Islet of Langerhans (tissue), 1 donor: ENCODE measurements around a stretch of chr14.

DNA sequence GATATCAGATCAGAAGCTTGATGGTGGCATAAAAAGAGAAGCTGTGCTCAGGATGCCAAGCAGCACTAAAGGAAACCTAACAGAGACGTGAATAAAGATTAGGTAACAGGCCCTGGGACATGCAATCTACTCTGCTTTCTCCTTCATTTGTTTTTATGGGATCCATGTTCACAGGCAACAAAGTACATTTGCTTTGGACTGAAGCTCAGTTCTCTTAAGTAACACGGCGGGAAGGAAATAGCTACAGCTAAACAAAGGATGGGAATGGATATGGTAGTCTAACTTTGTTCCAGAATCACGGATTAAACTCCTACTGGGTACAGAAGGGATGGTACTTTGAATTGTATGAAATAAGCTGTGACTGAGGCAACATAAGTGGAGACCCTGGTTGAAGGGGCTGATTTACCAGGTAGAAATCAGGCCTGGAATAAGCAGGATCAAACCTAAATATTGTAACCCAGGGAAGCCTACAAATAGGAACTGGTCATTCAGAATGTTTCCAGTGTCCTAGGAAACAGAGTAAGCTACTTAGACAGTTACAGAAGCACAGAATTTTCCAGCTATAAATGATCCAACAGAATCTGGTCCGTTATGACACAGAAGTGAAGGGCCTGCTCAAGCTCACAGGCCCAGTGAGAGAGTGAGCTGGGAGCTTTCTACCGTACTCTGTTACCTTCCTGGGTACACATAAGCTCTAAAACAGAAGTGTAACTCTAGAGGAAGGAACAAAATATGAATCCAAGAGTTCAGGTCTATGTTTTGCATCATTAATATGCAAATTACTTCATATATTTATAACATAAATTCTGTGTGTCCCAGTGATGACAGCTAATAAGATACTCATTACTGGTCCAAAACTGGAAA lies 119.2 kb downstream of the TTC7B start:
- RRBS = no CpG with 5 or more reads among the region's 6 CpGs

GRCh38 chr14:90697624-90698050 lies 118.6 kb downstream of the TTC7B start:
- RRBS = no CpG with 5 or more reads among the region's 13 CpGs

GRCh38 chr14:90757802-90758186 lies 58.4 kb downstream of the TTC7B start:
- RRBS = no CpG with 5 or more reads among the region's 13 CpGs

DNA sequence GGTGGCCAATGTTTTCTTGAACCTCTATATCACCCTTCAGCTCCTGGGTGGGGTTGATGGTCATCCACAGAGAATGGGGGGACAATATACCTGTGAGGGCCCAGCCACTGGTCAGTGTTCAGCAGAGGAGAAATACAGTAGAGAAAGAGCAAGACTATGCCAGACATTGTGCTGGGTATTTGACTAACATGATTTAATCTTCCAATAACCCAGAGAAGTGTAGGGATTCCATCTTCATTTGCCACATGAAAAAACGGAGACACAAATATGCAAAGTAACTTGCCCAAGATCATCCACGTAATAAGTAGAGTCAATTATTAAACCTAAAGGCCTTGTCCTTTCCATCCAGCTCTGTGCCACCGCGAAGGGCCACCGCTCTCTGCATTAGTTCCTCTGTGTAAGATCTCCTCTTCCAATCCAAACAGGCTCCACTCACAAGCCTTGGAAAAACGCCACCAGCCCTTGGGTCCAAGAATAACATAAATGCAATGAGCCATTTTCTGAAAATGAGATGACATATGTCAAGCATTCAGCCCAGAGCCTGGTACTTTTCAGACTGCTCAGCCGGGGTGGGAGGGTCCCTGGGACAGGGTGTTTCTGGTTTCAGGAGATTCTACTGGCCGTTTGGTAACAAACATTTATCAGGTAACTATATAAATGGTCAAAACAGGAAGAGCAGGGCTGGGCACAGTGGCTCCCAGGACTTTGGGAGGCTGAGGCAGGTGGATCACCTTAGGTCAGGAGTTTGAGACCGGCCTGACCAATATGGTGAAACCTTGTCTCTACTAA lies 29.9 kb downstream of the DGLUCY start:
- RRBS = no CpG with 5 or more reads among the region's 9 CpGs

DNA sequence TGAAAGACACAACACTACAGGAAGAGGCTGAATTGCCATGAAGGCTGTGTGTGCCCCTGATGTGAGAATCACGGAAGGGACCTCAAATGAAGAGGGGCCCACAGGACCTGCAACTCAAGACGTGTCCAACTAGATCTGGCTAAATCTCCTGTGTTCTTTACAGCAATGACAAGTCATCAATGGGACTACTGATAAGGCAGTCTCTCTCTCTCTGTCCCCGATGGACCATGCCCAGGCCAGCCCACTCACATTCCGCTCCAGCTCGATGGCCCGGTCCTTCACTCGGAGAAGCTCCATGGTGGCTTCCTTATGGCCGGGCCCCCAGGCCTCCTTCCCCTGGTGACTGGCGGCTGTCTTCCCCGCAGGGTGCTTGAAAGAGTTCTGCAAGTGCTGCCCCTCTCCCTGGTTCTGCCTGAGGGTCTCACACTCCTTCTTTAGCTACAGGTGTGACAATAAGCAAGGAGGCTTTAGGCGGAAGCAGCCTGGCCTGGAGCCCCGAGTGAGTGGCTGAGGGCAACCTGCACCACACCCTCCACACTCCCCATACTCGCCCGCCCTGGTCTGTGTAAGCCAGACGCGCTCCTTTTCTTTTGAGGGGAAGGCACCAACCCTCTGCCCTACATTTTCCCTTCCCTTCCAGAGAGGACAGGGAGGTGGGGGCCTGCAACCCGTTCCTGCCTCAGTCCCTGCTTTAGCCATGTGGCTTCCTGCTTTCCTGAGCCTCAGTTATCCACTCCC lies 62.5 kb upstream of the GPR68 start:
- RRBS = no CpG with 5 or more reads among the region's 17 CpGs

GRCh38 chr14:91325088-91325701 lies 80.7 kb upstream of the GPR68 start:
- RRBS = no CpG with 5 or more reads among the region's 10 CpGs

GRCh38 chr14:91461926-91462544 lies 44.4 kb upstream of the CCDC88C start:
- RRBS = no CpG with 5 or more reads among the region's 3 CpGs

GRCh38 chr14:91510734-91510963 lies 539 bp upstream of the PPP4R3A start:
- RRBS = 3% methylated on average over 12 of the region's 25 CpGs

DNA sequence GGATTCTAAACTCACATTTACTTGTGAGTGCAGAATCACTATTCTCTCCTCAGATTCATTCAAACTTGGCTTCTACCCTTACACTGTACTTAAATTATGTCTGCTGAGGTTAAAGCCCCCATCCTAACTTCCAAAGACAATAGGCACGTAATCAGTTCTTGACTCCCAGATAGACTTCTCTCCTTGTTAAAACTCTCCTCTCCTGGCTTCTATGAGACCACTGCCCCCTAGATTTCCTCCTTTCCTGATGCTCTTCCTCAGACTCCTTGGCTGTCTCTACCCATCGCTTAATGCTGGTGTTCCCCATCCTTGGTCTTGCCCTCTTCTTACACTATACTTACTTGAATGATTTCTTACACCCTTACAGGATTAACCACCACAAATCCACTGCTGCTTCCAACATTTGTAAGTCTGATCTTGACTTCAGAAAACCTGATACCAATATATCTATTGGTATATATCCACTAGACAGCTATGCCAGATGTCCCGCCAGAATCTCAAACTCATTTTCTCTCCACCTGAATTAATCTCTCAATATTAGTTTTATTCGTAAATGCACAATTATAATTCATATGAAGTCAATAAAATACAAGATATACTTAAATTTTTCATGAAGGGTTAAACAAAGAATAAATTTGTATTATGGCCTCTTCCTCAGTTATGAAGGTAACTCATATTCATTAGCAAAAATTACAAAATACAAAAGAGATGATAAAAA lies 32.6 kb downstream of the TC2N start:
- RRBS = no CpG with 5 or more reads among the region's 4 CpGs

- RRBS = no CpG with 5 or more reads among the region's 8 CpGs
Measured at GRCh38 chr14:91883454-91883945, 16.2 kb upstream of the TC2N start.

- RRBS = 63% methylated on average over 5 of the region's 18 CpGs
Measured at GRCh38 chr14:91889200-91890219, 22.2 kb upstream of the TC2N start.

DNA sequence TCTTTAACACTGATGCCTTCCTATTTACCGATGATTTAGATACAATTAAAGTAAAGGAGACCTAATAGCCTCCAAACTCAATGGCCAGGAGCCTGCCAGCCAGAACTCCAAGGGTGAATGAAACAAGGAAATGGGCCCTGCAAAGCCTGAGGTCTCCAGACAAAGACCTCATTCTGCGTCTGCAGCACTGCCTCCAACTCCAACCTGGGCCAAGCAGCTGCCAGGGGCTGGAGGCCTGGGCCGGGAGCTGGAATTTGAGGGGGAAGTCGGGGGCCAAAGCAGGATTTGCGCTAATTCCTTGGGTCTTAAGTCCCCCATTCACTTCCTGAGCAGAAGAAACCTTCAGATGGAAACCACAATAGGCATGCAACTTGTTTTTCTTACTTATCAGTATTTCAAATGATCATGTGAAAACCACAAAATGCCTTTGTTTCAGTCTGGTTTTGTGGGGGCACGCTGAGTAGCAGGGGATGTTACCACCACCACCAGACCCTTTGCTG lies 22.9 kb upstream of the TC2N start:
- RRBS = no CpG with 5 or more reads among the region's 6 CpGs

DNA sequence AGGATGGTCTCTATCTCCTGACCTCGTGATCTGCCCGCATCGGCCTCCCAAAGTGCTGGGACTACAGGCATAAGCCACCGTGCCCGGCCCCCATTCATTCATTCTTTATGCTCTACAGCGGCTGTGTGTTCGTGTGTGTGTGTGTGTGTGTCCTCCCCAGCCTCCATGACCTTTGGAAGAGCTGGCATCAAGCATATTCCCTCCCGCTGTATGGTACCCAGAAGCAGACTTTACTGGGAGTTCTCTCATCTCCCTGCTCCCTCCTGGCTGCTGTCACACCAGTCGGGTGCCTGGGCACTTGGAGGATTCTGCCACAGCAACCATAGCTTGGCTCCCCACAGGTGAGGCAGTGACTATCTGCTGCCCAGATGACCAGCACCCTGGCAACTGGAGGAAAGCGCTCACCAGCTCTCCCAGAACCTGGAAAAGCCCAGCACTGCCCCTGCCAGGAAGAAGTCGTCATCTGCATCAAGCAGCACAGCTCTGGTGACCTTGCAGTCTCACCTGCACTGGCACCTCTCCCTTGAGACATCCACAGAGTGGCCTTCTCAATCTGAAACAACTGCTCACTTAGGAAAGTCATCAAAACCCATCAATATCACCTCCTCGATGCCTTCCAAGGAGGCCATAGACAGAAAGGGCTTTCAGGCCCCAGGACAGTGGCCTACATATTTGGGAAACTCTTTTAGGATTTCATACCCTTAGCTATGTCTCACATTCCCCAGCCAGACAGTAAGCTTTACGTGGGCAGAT lies 31.9 kb upstream of the TC2N start:
- RRBS = no CpG with 5 or more reads among the region's 13 CpGs

- RRBS = 73% methylated on average over 3 of the region's 7 CpGs
Measured at GRCh38 chr14:91945907-91946553, 1.5 kb downstream of the FBLN5 start.

- RRBS = no CpG with 5 or more reads among the region's 6 CpGs
Measured at GRCh38 chr14:92003301-92004144, 36.3 kb downstream of the TRIP11 start.

DNA sequence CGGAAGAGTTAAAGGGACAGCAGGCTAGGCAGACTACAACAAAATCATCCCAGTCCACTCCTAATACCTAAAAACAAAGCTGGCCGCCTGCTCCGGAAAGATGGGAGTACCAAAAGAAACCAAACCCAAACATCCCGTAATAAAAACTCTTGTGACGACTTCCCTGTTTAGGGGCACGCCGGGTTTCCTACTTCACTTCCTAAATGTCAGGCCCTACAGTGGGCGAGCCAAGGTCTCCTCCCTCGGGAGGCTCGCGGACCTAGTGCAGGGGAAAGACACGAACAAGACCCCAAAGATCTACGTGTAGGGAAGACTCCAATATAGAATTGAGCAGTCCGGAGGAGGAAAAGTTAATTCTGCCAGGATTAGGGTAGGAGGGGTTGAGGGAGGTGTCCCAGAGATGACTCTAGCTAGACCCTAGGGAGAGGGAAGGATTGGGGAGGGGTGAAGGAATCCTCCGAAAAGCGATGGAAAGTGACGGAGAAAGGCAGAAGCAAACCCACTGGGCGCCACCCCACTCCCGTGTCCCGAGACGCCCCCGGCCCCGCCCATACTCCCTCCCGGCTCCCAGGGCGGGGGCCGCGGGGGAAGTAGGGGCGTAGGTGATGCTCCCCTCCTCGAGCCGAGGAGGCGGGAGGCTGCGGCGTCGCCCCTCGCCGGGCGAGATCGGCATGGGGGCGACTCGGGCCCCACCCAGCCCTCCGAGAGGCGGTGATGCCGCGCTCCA lies 466 bp downstream of the ATXN3 start:
- RRBS = 4% methylated on average over 15 of the region's 44 CpGs

- RRBS = 13% methylated on average over 1 of the region's 12 CpGs
Measured at GRCh38 chr14:92207012-92207544, 85.3 kb downstream of the CPSF2 start.

DNA sequence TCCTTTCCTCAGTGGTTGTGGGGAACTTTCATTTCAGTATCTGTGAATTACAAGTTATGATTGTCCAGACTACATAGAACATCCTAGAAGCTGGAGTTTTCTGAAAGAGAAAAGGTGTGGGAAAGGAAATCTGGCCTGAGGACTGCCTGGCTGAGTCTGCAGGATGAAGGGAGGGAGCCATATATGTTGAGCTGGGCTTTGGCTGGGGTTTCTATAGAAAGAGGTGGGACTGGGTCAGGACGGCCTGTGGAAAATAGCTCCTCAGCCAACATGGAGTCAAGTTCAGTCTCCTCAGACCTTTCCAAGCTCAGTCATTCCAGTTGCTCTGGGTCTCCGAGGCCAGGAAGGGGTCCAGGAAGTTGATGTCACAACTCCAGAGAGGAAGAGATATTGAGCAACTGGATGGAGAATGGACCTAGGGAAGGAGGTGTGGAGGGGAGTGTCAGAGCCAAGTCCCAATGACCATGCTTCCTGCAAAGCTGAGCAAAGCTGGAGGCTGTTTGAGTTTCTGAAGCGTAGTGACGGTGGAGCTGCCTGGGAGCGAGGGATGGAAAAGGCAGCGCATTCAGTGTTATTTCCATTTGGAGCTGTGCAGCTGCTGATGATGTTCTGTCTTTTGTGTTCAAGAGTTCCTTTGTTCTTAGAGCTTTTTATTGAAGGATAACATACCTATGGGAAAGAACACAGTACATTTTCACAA lies 86.0 kb downstream of the SLC24A4 start:
- RRBS = no CpG with 5 or more reads among the region's 6 CpGs

DNA sequence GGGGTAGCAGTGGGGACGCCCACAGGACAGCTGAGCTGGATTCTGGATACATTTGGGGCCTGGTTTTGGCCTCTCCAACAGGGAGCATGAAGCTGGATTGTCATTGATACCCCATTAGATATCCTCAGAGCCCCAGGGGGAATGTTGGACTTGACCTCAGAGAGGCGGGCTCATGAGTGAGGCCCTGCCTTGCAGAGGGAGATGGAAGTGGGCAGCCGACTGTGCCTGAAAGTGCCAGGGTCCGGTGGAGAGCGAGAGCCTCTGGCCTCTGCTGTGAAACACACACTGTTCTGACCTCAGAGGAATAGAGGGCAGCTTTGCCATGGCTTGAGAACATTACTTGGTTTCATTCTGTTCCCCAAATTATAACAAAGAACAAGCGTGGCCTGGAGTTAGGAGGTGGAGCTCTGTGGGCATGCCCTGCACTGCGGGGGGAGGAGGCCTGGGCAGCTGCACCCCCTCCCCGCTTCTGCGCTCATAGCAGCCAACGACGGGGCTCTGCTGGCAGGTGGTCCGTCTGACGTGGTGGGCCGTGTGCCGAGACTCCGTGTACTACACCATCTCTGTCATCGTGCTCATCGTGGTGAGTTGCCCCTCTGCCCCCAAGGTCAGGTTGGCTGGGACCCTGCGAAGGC lies 70.6 kb upstream of the RIN3 start:
- RRBS = no CpG with 5 or more reads among the region's 19 CpGs

GRCh38 chr14:92449697-92450457 lies 63.7 kb upstream of the RIN3 start:
- RRBS = 89% methylated on average over 6 of the region's 17 CpGs